Caco-2 (cell line): ENCODE measurements around the gene PLCL1.

- PRO-cap: no peak
- RRBS: no CpG with 5 or more reads among the region's 4 CpGs
These were observed 115.1 kb downstream of the ANKRD44 start for GRCh38 chr2:197195394-197195919.

- PRO-cap: no peak
- RRBS: no CpG with 5 or more reads among the region's 4 CpGs
These were observed 98.7 kb downstream of the ANKRD44 start for GRCh38 chr2:197211857-197212217.

- PRO-cap: no peak
- RRBS: no CpG with 5 or more reads among the region's 4 CpGs
These were observed 33.2 kb downstream of the SF3B1 start for GRCh38 chr2:197401596-197402034.

DNA sequence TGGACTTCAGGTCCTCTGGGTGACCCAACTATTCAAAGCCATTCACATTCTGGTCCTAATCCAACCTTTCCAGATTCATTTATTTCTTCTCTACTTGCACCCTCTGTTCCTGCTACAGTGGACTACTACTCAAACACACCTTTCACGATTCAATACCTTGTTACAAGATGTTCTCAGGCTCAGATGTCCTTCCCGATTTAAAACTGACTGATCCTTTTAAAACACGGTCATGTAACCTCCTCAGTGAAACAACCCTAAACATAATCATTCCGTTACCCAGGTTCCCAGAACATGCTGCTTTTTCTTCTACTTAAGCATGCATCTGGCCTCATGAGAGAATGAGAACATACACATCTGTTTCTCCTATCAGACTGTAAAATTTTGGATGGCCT is 1.2 kb downstream of the SF3B1 start:
- PRO-cap: no peak
- RRBS: no CpG with 5 or more reads among the region's 4 CpGs

- PRO-cap: no peak
- RRBS: no CpG with 5 or more reads among the region's 2 CpGs
These were observed 21.2 kb downstream of the HSPD1 start for GRCh38 chr2:197478460-197478822.

DNA sequence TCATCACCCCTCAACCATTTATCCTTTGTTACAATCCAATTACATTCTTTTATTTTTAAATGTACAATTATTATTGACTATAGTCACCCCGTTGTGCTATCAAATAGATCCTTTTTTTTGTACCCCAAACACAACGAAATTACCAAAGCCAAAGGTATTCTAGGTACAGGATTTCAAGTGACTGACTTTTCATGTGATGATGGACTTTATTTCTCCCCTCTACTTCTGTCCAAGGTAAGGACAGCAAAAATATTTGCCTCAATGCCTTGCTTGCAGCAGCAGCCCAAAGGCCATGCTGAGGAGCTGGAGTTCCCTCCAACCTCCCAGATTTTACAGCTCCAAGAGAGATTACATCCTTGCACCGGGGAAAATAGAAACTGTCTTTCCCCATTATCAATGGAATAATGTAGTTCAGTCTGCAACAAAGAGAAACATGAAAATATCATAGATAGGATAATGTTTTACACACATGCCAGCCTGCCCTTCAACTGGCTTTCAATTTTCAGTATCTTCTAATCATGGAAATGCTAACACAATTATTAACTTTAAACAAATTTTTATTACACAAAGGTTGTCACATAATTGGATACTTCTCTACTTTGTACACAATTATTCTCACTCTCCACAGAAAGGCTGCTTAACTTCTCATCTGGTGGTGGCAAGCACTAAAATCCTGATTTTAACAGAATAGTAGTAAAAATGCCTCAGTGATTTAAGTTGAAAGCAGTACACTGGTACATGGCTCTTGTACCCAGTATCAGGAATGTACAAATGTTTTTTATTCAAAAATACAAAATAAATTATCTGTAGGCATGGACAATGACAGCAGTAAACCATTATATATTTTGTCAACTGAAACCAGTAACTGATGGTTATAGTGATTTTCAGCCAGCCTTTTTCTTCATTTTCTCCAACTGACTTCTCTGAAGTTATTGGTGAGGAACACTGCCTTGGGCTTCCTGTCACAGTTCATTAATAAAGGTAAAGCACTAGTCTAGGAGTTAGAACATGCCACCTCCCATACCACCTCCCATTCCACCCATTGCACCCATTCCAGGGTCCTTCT is 13.3 kb downstream of the HSPD1 start:
- PRO-cap: no peak
- RRBS: no CpG with 5 or more reads among the region's 3 CpGs

DNA sequence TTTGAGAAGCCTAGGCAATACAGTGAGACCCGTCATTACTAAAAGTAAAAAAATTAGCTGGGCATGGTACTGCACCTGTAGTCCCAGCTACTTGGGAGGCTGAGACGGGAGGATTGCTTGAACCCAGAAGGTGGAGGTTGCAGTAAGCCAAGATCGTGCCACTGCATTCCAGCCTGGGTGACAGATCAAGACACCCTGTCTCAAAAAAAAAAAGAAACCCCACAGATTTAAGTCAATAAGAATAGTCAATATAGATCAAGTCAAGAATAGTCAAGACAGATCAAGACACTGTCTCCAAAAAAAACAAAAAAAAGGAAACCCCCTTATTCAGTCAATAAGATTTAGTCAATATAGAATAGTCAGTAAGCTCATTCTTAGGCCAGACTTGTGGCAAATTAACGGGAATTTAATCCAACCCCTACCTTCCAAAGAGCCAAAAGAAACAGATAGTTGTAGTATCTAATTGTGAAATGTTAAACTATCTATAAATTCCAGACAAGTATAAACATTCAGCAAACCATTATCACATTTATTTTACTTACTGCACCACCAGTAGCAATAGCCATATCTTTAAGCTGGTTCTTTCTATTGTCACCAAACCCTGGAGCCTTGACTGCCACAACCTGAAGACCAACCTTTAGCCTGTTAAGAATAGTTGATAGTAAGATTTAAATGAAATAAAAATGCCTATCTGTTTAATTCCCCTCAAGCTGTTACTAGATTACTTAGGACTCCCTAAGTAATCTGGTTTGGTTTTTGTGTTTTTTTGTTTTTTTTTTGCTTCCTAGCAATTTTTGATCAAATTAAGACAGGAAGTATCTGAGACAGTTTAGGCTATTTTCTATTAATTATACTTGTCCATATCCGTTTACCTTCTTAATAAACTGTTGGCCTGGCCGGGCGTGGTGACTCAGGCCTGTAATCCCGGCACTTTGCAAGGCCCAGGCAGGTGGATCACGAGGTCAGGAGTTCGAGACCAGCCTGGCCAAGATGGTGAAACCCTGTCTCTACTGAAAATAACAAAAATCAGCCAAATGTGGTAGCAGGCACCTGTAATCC is 9.7 kb downstream of the HSPD1 start:
- PRO-cap: no peak
- RRBS: no CpG with 5 or more reads among the region's 10 CpGs

GRCh38 chr2:197494056-197495065 is 5.3 kb downstream of the HSPD1 start:
- PRO-cap: no peak
- RRBS: 96% methylated on average over 1 of the region's 7 CpGs

DNA sequence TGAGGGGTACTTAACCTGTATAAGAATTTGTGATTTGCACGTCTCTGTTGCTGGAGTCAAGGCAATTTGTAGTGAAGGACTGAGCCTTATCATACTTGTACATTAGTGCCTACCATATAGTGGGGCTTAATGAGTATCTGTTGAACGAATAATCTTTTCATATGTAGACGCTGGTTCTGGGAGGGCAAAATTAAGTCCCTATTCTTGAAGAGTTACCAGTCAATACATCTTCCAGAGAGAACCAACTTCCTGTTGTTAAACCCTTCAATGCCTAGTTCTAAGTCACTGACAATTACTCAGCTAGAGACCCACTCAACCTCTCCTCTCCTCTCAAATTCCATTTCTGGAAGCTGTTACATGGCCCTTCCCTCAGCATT is 1.2 kb upstream of the MOB4 start:
- PRO-cap: no peak
- RRBS: no CpG with 5 or more reads among the region's 3 CpGs

GRCh38 chr2:197673010-197673469 is 2.3 kb downstream of the RFTN2 start:
- PRO-cap: no peak
- RRBS: 55% methylated on average over 2 of the region's 3 CpGs

GRCh38 chr2:197708258-197709014 is 3.3 kb downstream of the MARS2 start:
- PRO-cap: no peak
- RRBS: no CpG with 5 or more reads among the region's 4 CpGs

GRCh38 chr2:197804547-197805277 is at the start of gene PLCL1:
Gene PLCL1, plus strand, starts transcription at chr2:197804593.
- PRO-cap: bidirectional peak, plus-strand start at chr2:197804593, minus-strand start at chr2:197804408
- RRBS: 5% methylated on average over 30 of the region's 91 CpGs

- PRO-cap: no peak
- RRBS: no CpG with 5 or more reads among the region's 8 CpGs
These were observed 87.4 kb downstream of the PLCL1 start for GRCh38 chr2:197891731-197892283.

- PRO-cap: no peak
- RRBS: no CpG with 5 or more reads among the region's 5 CpGs
These were observed 124.8 kb downstream of the PLCL1 start for GRCh38 chr2:197928977-197929811.

DNA sequence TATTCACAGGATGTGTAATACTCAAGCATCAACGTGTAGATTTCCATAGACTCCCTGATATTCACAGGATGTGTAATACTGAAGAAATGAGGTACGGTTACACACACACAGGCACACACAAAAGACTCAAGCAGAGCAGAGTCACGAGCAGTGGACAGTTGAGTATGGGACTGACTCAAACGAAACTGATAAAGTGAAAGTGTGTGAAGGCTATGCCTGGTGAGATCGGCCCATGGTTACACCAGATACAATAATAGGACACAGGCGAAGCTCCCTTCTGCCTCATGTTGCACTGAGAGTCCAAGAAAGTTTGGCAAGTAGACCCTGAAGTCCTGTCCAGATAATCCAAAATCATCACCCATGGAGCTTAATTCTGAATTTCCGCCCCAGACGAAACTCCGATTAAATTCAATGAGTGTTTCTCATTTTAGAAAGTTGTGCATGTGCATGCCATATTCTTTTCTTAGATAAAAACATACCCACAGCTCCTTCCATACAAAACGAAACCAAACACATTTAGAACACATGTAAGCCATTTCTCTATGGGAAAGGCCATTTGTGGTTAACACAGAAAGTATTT is 567.6 kb downstream of the PLCL1 start:
- PRO-cap: no peak
- RRBS: no CpG with 5 or more reads among the region's 10 CpGs

GRCh38 chr2:199309753-199310530 is 147.8 kb downstream of the SATB2 start:
- PRO-cap: no peak
- RRBS: no CpG with 5 or more reads among the region's 8 CpGs

GRCh38 chr2:199463075-199463965 is 5.6 kb upstream of the SATB2 start:
- PRO-cap: bidirectional peak, plus-strand start at chr2:199463635, minus-strand start at chr2:199463532
- RRBS: 25% methylated on average over 42 of the region's 75 CpGs

DNA sequence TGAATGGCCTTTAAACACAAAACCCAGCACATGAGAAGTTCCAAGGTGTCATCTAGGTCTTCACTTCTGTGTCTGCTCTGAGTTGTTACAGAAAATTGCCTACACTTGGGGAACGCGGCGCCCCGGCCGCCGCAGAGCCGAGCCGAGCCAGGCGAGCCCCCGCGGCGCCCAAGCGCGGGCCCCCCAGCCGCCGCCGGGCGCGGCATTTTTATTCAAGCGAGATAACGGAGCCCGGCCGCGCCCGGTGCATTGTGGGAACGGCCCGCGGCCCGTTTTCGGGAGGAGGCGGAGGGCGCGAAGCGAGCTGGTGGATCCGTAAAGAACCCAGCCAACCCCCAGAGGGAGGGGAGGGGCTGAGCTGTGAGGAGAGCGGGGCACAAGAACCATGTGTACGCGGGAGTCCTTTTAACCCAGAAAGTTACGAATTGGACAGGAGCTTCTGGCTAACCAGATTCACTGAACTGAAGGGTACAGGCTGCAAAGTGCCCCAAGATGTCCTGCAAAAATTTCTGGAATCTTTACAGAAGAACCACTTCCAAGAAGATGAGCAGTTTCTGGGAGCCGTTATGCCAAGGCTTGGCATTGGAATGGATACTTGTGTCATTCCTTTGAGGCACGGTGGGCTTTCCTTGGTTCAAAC is 191.7 kb downstream of the FTCDNL1 start:
- PRO-cap: no peak
- RRBS: 5% methylated on average over 14 of the region's 41 CpGs

DNA sequence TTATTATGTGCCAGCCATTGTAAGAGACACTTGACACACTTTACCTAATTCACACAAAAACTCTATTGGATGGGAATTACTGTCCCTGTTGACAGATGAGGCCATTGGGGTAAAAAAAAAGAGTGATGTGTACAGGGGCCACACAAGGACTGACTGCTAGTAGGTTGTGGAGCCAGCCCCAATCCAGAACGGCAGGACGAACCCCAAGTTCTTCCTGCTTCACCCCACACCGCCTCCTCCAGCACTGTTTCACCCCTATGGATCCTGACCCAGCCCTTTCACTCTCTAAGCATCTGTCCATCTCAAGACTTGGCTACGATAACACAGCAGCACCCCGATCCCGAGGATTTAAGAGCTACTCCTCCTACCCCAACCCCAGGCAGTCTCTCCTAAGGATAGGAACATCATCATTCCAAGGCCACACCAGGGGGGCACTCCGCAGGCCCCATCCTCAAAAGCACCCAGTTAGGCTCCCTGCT is 739 bp downstream of the KCTD18 start:
- PRO-cap: no peak
- RRBS: no CpG with 5 or more reads among the region's 7 CpGs

- PRO-cap: no peak
- RRBS: no CpG with 5 or more reads among the region's 7 CpGs
These were observed 30.4 kb downstream of the AOX1 start for GRCh38 chr2:200616267-200616659.